Epithelial cell of proximal tubule (primary cell): Measurements from ENCODE around the genes LDB1, PITX3 and CYP17A1.

DNA sequence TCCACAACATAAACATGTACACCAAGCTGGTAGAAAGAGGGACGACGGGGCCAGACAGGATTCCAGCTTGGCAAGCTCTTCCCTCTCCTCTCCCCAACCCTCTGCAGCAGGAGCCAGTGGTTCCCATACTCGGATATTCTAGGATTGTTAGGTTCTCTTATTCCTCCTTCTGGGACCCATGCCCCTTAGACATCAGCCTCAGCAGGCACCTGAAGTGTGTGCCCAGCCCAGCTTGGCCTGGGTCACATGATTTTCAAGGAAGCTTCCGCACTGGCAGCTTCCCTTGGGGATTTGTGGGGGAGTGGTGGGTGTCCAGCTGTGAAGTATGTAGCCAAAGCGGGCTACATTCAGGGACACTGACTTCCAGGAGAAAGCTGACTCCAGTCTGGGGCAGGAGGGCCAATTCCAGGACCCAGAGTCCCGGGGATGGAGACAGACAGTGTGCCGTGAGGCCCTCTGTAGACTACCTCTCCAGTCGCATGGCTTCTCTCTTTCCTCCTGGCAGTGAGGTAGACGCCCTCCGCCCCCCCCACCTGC lies 1.3 kb downstream of the LDB1 start:
- RAMPAGE, long total RNA, result no peak
- RRBS, result no CpG with 5 or more reads among the region's 10 CpGs

GRCh38 chr10:102120041-102121004 lies at the start of gene LDB1:
TSS of gene LDB1 (minus strand) at chr10:102120368.
- RAMPAGE, long total RNA, result no peak
- RRBS, result under 1% methylated on average over 14 of the region's 111 CpGs

DNA sequence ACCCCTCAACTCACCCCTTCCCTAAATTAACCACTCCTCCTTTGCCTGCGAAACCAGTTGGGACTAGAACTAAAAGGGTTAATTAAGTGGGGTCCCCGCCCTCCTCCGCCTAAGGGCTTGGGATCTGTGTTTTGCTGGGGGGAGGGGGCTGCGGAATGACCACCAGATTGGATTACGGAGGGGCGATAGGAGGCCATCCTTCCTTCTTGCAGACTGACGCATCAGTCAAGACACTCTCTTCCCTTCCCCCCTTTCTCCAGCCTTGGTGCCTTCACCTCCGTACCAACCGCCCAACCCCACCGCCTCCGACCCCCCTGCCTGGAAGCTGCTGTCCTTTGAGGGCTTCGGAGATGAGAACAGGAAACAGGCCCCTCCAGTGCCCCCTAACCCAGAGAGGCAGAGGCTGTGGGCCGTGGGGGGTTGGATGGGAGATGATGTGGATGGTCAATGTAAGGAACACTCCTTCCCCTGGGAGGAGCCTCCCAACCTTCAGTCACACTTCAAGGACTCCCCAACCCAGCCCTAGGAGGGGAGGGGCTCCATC lies 909 bp upstream of the LDB1 start:
- RAMPAGE, long total RNA, result no peak
- RRBS, result no CpG with 5 or more reads among the region's 13 CpGs

GRCh38 chr10:102121549-102121804 lies 1.3 kb upstream of the LDB1 start:
- RAMPAGE, long total RNA, result no peak
- RRBS, result no CpG with 5 or more reads among the region's 3 CpGs

DNA sequence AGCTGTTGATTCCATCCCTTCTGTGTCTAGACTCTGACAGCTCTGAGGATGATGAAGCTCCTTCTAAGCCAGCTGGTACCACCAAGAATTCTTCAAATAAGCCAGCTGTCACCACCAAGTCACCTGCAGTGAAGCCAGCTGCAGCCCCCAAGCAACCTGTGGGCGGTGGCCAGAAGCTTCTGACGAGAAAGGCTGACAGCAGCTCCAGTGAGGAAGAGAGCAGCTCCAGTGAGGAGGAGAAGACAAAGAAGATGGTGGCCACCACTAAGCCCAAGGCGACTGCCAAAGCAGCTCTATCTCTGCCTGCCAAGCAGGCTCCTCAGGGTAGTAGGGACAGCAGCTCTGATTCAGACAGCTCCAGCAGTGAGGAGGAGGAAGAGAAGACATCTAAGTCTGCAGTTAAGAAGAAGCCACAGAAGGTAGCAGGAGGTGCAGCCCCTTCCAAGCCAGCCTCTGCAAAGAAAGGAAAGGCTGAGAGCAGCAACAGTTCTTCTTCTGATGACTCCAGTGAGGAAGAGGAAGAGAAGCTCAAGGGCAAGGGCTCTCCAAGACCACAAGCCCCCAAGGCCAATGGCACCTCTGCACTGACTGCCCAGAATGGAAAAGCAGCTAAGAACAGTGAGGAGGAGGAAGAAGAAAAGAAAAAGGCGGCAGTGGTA lies 8.4 kb downstream of the NOLC1 start:
- RAMPAGE, long total RNA, result no peak
- RRBS, result no CpG with 5 or more reads among the region's 4 CpGs

GRCh38 chr10:102241291-102242285 lies at the start of gene PITX3:
TSS of gene PITX3 (minus strand) at chr10:102241512.
- RAMPAGE, long total RNA, result no peak
- RRBS, result 1% methylated on average over 30 of the region's 72 CpGs

DNA sequence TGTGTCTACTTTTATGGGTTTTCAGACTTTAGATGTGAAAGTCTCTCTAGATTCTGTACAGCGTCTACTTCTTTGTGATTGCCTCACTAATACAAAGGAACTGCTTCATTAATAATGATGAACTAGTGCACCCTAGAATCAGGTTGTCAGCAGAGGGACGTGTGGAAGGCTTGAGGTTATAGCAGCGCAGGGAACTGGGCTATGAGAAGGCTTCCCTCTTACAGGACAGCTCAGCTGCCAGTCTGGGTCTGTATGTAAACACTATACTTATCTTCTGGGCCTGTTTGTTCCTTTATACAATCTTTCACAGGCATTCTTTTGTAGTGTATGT lies 768 bp downstream of the GBF1 start:
- RAMPAGE, long total RNA, result no peak
- RRBS, result no CpG with 5 or more reads among the region's 3 CpGs

- RAMPAGE, long total RNA, result no peak
- RRBS, result no CpG with 5 or more reads among the region's 15 CpGs
Observed at GRCh38 chr10:102382107-102382962, 13.2 kb upstream of the NFKB2 start.

DNA sequence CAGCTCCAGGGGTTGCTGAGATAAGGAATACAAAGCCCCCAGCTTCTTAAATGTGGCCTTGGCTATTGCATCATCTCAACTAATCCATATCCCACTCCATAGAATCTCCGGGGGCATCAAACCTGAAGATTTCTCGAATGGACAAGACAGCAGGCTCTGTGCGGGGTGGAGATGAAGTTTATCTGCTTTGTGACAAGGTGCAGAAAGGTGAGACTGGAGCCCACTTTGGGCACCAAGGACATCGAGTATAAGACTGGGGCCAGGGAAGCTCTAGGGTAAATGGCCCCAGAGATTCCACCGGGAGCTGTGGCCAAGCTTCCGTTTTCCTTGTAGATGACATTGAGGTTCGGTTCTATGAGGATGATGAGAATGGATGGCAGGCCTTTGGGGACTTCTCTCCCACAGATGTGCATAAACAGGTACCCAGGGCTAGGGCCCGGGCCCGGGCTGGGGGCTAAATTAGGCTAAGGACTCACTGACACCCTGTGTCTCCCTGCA lies 2.4 kb downstream of the NFKB2 start:
- RAMPAGE, long total RNA, result no peak
- RRBS, result 87% methylated on average over 1 of the region's 9 CpGs

GRCh38 chr10:102398377-102399024 lies 3.0 kb downstream of the NFKB2 start:
- RAMPAGE, long total RNA, result no peak
- RRBS, result 92% methylated on average over 3 of the region's 16 CpGs

DNA sequence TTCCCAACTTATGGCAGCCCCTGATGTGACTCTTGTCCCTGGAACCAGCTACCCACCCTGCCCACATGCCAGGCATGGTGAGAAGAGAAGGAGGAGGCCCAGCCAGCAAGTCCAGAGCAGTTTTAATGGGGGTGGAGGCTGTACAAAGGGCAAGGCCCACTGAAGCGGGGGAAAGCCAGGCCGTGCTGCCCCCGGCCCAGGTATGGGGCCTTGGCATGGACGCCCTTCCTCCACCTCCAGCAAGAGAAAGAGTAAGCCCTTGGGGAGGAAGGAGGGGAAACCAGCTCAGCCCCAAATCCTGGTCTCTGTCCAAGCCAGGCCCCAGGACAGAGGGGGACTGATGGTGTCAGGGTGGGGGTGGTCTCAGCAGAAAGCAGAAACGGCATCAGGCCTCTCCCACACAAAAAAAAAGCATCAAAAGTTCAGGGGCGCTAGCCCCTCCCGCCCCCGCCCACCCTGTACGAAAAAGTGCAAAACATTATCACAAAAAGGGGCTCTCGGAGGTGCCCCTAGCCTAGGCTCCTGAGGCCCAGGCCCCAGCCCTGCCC lies 7.1 kb downstream of the NFKB2 start:
- RAMPAGE, long total RNA, result no peak
- RRBS, result no CpG with 5 or more reads among the region's 10 CpGs

DNA sequence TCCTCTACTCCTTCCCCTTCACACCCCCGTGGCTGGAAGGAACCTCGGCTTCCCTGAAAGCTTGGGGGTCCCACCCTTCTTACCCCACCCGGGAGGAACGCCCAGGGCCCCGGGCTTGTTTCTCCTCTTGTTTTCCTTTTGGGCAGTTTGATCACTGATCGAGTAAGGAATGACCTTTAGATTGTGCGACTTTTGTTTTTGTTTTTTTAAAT lies 13.3 kb downstream of the TRIM8 start:
- RAMPAGE, long total RNA, result no peak
- RRBS, result no CpG with 5 or more reads among the region's 7 CpGs

DNA sequence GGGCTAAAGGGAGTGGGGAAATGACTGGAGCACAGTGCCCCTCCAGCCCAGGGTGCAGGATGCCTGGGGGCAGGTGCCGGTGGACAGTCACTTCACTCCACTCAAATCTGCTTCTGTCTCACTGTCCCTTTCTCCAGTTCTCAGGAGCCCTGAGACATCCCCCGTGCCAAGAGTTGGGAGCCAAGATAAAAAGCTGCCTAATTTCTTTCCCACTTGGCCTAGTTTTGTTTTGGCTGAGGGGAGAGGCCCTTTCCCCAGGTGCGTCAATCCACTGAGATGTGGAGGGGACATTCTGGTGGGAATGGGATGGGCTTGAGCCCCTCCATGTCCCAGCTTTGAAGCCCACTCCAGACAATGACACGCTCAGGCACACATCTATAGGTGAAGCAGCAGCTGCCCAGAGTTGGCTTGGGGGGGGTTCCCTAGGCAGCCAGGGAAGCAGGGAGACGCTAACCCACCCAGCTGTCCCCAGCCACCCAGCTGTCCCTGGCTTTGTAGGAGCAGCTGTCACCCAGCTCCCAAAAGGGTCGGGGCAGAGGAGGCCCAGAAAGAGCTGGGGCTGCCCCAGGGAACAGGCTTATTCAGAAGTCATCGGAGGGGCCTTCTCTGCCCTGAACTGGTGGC lies 16.3 kb downstream of the TRIM8 start:
- RAMPAGE, long total RNA, result no peak
- RRBS, result no CpG with 5 or more reads among the region's 7 CpGs

- RAMPAGE, long total RNA, result no peak
- RRBS, result no CpG with 5 or more reads among the region's 4 CpGs
Observed at GRCh38 chr10:102691777-102692137, 22.4 kb downstream of the ARL3 start.

GRCh38 chr10:102780077-102780763 lies 36.5 kb downstream of the WBP1L start:
- RAMPAGE, long total RNA, result no peak
- RRBS, result no CpG with 5 or more reads among the region's 4 CpGs

GRCh38 chr10:102813994-102814878 lies 23.0 kb downstream of the CYP17A1 start:
- RAMPAGE, long total RNA, result no peak
- RRBS, result 36% methylated on average over 3 of the region's 20 CpGs

GRCh38 chr10:102837086-102837976 lies at the start of gene CYP17A1:
TSS of gene CYP17A1 (minus strand) at chr10:102837413.
- RAMPAGE, long total RNA, result no peak
- RRBS, result no CpG with 5 or more reads among the region's 11 CpGs

DNA sequence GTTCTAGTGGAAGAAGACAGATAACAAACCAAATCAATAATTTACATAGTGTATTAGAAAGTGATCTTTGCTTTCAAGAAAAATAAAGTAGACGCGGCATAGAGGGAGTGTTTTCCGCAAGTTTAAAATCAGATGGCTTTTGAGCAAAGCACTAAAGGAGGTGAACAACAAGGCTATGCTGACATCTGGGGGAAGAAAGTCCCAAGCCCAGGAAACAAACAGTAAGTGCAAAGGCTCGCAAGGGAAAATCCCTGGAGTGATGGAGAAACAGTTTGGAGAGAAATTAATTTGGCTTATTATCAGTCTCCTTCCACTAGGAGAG lies 1.9 kb upstream of the CNNM2 start:
- RAMPAGE, long total RNA, result no peak
- RRBS, result no CpG with 5 or more reads among the region's 4 CpGs

GRCh38 chr10:102921339-102922388 lies 3.6 kb downstream of the CNNM2 start:
- RAMPAGE, long total RNA, result no peak
- RRBS, result no CpG with 5 or more reads among the region's 3 CpGs

- RAMPAGE, long total RNA, result no peak
- RRBS, result no CpG with 5 or more reads among the region's 4 CpGs
Observed at GRCh38 chr10:103082378-103083021, 110.6 kb downstream of the NT5C2 start.